ENCODE data around the gene KBTBD8.

DNA sequence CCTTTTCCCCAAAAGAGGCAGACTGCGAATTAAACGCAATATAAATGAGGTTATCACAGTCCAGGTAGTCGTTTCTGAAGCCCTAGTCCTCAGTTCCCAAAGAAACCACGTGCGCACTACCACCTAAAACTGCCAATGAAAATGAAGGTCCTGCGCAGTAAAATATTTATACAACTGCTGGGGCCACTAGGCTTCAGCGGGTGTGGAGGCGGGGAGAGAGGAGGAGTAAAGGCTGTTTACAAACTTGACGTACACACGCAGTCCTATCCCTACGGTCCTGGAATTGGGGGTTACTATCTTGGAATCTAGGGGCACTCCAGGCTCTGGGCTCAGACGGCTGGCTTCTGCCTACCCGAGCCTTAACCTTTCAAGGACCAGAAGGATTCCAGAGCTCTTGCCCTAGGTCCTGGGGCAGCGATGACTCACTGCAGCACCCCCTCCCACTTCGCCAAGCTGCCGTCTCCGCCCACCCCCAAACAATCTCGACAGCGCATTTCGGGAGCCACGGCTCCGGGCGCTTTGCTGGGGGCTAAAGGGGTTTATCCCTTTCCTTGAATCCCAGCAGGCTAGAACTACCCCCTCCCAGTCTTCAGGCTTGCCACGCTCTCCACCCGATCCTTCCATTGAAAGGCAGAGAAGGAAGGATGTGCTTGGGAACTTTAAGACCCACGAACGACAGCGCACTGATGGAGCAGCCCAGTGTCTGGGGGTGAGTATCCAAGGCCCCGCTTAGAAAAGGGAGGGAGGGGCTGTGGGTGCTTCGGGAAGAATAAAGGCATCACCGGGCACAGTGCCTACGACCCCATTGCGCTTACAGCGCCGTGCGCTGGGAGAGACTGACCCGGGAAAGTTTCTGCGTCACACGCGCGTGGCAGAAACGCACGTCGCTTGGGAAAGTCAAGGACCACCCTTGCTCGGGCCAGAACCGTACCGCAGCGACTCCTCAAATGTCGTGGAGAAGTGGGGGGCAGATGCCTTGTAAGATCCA, 2.9 kb downstream of the ADAMTS9 start:
- PRO-cap: no peak

DNA sequence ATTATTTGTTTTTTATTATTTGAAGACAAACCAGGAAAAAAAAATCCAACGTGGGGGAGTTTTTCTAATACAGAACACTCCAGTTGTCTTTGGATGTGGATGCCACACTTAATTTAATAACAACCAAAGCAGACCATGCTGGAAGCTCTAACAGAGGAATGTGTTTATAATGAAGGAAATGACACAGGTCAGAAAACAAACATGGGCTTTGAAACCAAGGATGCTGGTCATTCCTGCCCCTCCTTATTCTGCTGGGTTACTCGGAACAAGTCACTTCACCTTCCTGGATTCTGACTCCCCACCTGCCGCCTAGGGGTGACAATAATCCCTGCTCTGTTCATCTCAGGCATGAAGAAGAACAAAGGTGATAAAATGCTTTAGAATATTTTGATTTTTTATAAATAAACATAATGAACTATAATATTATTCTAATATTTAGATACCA, 240.9 kb upstream of the ADAMTS9 start:
- PRO-cap: no peak

DNA sequence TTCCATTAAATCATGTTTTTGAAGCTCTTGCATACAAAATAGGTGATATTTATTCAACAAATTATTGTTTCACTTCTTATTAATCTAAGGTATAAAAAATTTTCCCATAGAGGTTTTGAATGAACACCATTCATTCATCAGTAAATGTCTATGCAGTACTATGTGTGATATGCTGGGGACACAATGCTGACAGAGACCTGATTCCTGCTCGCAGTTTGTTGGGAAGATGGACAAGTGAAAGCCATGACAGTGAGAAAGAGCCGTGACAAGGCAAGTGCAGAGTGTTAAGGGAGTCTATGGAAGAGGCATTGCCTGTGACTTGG, 337.9 kb upstream of the ADAMTS9 start:
- PRO-cap: no peak

DNA sequence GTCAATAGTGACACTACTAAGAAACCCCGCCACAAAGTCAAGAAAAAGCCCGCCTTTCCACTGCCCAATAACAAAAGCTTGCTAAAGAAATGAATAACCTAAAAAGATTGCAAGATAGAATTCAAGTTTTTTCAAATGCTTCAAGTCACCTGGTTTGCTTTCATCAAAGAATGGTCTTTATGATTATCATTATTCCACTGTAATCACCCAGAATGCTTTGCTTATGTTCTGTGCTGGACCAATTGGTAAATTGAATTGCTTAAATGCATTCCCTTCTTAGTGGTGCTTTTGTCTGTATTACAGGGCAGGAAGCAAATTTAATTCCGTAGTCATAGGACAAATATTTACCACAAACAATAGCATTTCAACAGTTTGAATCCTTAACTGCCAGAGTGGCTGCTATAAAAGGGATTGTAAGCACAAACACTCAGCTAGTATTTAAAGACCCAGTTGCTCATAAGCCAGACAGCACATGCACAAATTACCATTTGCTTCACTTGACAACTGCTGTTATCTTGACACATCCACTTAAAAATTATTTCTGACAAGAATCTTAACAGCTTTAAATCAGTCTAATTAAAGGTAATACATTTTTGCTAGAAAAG, 490.0 kb upstream of the ADAMTS9 start:
- PRO-cap: no peak

GRCh38 chr3:65181625-65182089, 493.9 kb upstream of the ADAMTS9 start:
- PRO-cap: no peak

GRCh38 chr3:65265504-65265913, 577.7 kb upstream of the ADAMTS9 start:
- PRO-cap: no peak

GRCh38 chr3:65595159-65596047, 443.3 kb downstream of the MAGI1 start:
- PRO-cap: no peak

GRCh38 chr3:65625364-65625867, 413.3 kb downstream of the MAGI1 start:
- PRO-cap: no peak

DNA sequence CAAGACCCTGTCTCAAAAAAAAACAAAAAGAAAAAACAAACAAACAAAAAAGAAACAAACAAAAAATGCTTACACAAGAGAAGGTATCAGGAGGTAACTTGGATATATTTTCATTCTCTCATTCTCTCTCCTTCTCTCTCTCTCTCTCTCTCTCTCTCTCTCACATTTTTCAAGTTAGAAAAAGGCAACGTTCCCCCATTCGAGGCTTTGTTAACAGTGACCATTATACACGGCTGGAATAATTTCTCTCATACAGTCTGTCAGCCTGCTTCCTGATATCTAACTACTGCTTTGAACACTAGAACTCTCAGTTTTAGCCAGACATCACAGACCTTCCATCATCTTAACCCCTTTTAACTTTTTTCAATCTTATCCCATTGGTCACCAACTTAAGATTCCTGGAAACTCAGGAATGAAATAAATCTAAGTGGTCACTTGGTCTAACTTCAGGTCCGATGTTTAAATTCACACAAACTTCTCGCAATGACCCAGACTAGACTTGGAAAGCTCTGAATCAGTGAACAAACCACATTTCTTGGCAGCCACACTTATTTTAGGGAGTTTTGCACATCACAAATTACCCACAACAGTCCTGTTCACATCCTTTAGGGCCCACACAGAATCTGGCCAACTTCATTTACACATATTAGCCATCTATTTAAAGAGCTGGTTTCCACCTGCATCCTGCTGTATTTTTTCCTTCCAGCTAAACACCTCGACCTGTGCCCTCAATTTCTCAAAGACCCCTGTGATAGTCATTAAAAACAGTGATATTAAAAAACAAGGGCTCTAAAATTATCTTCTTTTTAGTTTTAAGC, 119.0 kb downstream of the MAGI1 start:
- PRO-cap: no peak

DNA sequence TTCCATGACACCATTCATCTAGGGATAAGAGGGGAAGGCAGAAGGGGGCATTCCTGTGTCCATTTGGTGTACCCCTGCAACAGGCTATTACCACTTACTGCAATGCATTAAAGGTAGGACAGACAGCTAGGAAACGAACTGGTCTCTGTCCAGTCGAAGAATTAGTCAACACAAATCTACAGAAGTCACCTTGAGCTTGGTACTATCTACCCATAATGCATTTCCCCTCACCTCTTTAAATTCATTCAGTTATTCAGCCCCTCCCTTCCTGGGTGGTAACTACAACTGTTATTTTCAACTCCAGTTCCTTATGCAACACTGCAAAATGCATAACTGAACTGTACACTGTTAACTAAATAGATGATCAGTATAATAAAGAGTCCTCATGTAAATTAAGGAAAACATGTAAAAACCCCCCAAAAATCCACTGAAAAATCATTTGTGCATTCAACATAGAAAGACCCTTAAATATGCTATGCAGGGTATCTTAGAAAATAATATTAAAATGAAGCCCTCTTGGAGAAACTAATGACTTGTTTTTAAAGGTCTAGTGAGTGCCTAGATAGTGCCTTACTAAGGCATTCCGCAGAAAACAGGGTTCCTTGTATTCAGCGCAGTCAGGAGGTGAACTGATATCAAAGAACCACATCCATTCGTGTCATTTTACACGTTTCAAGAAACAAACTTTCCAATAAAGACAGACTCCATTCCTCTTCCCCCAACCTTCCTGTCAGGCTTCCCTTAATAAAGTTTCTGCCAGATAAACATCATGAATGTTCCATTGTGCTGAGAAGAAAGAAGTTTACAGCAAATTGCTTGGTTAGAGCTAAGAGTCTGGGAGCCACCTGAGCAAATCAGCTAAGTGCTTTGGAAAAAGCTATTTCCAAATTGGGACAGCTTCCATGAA, 77.4 kb downstream of the MAGI1 start:
- PRO-cap: no peak

GRCh38 chr3:66035993-66036596, 2.6 kb downstream of the MAGI1 start:
- PRO-cap: no peak

- PRO-cap: no peak
These were observed 130.4 kb downstream of the LRIG1 start for GRCh38 chr3:66370166-66371056.

DNA sequence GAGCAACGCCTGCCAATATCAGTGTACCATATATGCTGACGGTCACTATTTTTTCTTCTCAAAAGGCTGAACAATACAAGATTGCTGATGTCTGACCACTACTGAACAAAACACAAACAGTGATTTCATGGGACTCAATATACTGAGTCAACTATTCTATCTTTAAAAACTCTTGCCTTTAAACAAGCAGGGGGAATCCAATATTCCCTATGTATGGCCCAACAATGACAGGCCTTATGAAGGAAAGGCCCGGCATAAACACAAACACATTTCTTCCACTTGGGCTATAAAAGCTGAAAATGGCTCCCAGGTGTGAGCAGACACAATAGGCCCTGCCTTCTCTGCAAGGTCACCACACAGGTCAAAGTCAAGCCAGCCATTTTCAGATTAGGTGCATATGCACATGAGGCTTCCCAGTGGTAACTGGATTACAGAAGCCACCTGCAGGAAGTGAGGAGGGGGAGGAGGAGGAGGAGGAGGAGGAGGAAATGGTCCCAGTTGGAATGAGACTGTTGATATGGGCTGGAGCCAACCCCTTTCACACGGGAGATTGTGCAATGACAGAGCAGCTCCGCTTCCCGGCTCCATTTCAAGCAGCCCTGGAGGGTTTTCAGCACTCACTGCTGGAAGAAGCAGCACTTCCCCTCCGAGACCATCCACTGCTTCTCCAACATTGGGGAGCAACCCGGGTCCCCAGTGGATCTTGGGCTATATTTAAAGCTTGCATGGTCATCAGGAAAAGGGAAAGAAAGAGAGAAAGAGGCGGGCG, 58.6 kb downstream of the LRIG1 start:
- PRO-cap: no peak

DNA sequence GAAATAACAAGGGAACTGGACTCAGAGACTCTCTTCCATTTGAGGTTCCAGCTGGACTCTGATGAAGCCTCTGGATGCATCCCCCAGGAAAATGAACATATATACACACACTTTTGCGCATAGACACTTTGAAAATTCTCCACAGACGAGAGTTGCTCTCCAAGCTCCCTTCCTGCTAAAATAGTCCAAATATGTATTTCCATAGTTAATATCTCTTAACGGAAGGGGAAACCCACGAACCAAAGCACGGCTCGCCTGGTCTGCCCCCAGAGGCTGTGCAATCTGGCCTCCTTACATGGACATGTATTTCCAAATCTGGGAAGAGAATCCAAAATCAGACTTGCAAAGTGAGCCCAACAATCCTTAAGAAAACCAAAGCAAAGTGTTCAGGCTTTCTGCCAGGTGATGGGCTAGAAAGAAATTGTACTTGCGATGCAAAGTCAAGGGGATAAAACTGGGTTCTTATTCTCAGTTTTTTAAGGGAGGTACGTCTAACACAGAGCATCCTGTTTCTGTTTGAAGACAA, 48.6 kb downstream of the LRIG1 start:
- PRO-cap: no peak

DNA sequence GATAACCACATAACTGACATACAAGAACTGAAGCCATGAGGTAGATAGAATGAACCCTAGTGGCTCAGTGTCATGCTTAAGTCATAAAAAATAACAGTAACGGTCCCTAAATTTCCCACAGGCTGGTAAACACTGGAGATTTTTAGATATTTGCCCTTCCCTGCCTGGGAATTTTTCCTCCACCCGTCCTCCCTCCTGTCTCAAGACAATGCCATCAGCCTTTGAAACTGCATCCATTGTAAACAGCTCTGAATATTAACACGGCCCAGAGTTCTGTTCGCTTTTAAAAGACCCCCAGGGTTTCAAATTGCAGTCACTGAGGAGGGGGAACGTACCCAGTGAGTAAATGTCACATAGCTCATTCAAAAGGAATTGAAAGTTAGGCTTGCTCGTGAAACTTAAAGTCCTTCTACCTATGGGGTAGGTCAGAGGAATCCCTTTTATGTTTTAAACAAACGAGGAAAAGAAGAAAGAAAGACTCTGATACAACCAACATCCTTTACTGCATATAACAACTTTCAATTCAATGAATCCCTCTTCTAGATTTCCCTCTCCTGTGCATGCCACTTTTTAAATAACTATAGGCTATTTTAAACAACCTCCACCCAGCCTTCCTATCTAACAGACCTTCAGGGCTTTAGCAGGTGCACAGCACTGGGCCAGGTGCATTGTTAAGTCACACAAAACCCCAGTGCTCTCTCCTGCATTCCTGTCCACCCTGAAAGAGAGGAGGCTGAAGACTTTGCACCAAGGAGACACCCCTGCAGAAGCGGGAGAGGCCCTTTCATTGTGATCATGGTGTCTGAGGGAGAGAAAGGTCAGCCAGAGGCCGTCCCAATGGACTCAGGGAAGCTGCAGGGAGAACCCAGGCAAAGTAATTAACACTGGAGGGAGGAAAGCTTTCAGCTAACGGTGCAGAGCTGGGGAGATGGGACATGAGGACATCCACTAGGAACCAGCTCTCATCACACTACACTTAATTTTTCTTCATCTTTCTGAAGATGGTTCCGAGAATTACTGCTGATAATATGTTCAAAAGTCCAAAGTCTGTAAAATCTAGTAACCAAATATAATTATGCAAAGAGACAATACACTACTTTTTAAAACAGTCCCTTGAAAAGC, 5.4 kb downstream of the LRIG1 start:
- PRO-cap: no peak

- PRO-cap: bidirectional peak, plus-strand start at chr3:66998315, minus-strand start at chr3:66997998; unidirectional peak, plus-strand start at chr3:66998339
These were observed at the start of gene KBTBD8 for GRCh38 chr3:66998209-66999215. Gene KBTBD8 (plus strand): TSS chr3:66998307.

- PRO-cap: unidirectional peak, minus-strand start at chr3:67000161
These were observed 2.0 kb downstream of the KBTBD8 start for GRCh38 chr3:66999948-67000590.

DNA sequence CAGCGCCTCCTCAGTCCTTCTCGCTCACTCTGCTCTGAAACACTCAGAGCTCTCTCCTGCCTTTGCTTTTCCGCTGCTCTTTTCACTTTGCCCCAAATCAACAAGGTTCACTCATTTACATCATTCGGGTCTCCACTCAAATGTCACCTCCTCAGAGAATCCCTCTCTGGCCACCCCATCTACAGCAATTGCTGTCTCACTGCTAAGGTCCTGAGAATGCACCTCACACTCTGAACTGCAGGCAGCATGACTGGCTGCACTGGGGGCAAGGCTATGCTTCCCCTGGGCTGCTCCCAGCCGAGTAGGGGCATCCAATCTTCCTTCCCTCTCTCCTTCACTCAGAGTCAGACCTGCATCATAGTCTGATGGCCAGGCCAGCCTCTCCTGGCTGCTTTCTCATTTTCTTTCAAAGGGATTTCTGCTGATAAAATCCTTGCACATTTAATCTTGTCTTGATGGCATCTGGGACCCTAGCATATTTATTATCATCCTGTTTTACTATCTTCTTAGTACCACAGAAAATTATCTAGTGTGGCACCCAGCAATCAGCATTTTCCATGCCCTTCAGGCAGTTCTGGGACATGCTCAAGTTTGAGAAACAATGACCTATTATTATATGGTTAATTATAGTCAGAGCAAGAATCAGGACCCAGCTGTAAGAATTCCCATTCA, 189.0 kb downstream of the SUCLG2 start:
- PRO-cap: no peak

GRCh38 chr3:67483980-67484549, 170.3 kb downstream of the SUCLG2 start:
- PRO-cap: no peak

DNA sequence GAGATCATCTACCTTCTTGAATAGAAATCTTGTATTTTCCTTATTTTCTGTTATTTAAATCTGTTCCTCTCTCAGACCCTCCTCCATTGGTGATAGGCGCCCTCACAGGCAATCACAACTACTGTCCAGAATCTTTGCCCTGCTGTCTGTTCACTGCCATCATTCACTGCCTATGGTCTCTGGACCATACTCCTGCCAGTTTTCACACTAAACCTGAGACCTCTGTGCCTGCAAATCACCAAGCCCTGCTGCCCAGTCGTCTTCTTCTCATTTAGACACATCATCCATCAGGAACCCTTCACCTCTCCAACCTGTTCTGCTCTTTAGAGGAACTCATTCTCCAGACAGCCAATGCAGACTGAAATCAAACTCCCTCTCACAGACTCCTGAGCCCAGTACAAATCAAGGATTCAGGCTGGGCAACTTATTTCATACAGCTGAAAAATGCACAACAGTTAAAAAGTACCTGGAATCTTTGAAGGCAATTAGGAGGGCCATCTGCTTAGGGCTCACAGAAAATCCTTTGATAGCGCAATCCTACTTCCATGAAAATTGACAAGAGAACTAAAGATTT, 118.0 kb downstream of the SUCLG2 start:
- PRO-cap: no peak

All from SP-49 (cell line).